NCI-H460 (cell line): ENCODE data around the genes EDN3 and CDH26.

RAMPAGE:
- cytosol, long total RNA = no peak
- long total RNA = no peak
- nucleus, long total RNA = no peak
Measured at GRCh38 chr20:59195512-59196056, 32.0 kb downstream of the ZNF831 start.

RAMPAGE:
- cytosol, long total RNA = no peak
- long total RNA = no peak
- nucleus, long total RNA = no peak
Measured at GRCh38 chr20:59300179-59301160, at the start of gene EDN3. Gene EDN3, plus strand, starts transcription at chr20:59300611.

DNA sequence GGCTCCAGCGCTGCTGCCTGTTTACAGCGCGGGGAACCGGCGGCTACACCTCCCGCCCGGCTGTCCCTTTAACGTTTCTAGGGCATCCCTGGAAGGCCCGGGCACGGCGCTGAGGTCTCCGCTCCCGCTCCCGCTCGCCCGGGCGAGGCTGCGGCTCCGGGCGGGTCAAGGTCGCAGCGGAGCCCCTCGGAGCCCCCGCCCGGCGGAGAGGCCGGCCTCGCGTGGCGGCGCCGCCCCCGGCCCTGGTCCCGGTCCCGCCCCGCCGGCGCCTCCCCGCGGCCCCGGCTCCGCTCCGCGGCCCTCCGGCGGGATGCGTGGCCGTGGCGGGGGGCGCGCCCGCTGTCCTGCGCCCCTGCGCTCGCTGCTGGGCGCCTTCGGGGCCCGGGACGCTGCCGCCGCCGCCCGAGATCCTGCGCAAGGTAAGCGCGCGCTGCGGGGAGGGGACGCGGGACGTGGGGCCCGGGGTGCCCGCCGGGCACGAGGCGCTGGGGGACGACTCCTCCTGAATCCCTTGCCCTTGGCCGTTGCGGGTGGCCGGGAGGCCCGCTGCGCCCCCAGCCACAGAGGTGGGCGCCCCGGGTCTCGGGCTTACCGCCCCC lies 27.0 kb upstream of the PHACTR3 start:
RAMPAGE:
- cytosol, long total RNA = no peak
- long total RNA = no peak
- nucleus, long total RNA = no peak

GRCh38 chr20:59723267-59723630 lies 118.9 kb downstream of the PHACTR3 start:
RAMPAGE:
- cytosol, long total RNA = no peak
- long total RNA = no peak
- nucleus, long total RNA = no peak

DNA sequence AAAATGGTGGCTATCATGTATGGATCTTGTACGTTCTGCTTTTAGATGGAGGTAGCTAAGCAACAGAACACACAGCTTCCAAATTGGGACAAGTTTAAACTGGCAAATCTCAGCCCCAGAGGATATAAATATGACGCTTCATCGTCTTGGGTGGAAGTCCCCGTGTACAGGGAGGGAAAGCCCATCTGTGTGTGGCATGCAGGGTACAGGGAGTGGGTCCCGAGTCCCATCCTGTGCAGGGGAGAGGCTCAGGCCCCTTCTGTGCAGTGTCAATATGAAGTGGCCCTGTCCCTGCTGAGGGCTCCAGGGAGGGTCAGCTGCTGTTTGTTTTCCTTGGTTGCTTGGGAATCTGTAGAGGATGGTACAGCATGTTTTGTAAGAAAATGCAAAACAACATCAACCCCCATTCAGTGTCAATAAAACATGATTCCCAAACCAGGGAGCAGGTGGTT lies 113.0 kb downstream of the SYCP2 start:
RAMPAGE:
- cytosol, long total RNA = no peak
- long total RNA = no peak
- nucleus, long total RNA = no peak

DNA sequence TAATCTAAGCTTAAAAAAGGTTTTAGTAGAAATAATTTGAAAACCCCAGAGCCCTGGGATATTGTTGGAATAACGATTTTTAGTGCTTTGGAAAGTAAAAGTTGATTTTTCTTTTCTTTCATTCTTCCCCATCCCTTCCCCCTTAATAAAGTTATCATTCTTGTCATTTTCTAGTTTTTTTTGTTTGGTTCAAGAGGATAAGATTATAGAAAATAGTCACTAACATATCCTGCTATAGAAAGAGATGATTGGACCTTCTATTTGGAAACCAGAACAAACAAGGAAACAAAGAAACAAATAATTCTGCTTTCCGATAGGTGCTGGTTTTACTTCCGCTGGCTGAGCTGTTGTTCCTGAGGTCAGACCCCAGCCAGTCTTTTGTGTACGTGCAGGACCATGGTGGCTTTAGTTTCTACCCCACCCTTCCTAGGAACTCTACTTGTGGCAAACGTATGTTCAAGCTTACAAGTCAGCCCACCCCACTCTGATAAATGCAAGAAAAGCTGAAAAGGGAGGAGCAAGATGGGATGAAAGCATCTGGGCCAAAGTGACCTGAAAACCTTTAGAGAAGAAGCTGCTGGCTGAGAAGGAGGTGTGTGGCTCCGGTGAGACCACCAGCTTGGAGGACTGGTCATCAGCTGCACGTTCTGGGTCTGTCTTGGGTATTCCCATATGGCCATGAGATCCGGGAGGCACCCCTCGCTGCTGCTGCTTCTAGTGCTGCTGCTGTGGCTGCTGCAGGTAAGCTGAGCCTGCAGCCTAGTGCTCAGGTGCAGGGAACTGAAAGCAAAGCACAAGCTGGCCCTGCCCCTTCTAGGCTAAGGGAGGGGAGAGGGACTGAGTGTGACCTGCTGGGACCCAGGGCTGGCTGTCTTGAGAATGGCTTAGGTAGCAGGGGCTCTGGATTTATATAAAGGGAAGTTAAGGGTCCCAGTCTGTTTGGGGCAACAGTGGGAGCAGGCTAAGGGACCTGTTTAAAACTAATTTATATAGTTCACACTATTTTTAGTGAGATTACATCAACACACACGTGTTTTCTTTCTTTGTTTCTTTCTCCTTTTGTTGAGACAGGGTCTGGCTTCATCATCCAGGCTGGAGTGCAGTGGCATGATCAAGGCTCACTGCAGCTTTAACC lies at the start of gene CDH26:
Gene CDH26 (plus strand): TSS at position 369 of the 1,135 bp plus-strand sequence.
RAMPAGE:
- cytosol, long total RNA = no peak
- long total RNA = no peak
- nucleus, long total RNA = no peak

DNA sequence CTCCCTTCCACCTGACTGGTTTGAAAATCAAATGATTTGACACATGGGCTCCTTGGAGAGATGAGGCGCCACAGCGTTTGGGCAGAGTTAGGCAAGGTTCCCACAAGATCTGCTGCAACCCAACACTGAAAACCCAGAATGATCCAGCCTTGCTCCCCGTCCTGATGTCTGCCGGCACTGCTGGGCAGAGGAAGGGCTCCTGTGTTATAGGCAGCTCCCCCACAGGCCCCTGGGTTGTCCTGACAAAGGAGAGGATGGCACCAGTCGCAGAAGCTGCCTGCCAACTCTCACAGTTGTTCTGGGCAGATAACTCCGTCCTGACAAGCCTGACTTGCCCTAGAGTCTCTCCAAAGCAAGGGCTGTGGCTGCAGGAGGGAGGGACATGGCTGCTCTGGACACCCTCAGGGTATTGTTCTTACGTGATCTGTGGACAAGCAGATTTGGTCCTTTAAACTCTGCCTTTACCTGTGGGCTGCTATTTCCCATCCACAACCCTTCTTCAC lies 243.8 kb downstream of the CDH26 start:
RAMPAGE:
- cytosol, long total RNA = no peak
- long total RNA = no peak
- nucleus, long total RNA = no peak

DNA sequence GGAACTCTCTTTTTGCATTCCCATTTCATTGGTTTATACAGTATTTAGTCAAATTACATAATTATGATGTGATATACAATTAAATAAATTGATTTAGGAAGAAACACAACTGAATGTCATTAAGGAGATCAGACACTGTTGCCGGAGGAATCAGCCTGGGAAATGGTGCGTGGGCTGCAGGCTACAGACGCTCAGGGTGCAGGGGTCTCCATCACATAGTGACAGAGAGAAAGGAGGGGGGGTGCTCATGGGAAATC lies 391.7 kb upstream of the CDH4 start:
RAMPAGE:
- cytosol, long total RNA = no peak
- long total RNA = no peak
- nucleus, long total RNA = no peak

DNA sequence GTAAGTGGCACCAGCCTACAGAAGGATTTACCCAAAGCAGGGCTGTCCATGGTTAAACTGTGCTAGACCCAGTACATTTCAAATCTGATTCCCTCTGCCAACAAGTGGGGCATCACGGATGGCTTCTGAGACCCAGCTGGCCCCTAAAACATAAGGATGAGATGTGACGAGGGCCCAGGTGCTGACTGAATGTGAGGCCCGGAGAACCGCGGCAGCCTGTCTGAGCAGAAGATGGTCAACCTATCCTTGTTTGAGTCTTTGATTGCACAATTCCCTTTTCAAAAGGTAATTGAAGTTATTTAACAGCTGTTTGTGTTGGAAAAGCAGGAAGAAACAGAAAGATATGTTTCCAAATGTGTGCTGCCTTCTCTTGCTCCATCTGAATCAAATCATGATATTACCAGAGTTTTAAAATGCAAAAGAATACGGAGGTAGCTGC lies 276.4 kb upstream of the CDH4 start:
RAMPAGE:
- cytosol, long total RNA = no peak
- long total RNA = no peak
- nucleus, long total RNA = no peak

DNA sequence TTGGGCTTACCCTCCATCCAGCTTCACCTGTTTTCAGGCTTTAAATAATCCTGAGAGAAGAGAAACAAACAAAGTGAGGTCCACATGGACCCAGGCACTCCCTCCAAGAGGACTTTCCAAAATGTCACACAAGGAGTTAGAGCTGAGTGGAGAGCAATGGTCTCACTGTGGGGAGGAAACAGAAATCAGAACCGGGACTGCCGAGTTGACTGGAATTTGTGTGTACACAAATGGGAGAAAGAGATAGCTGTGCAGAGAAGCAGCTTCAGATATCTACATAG lies 158.0 kb upstream of the CDH4 start:
RAMPAGE:
- cytosol, long total RNA = no peak
- long total RNA = no peak
- nucleus, long total RNA = no peak

RAMPAGE:
- cytosol, long total RNA = no peak
- long total RNA = no peak
- nucleus, long total RNA = no peak
Measured at GRCh38 chr20:61492644-61493181, 240.7 kb downstream of the CDH4 start.

DNA sequence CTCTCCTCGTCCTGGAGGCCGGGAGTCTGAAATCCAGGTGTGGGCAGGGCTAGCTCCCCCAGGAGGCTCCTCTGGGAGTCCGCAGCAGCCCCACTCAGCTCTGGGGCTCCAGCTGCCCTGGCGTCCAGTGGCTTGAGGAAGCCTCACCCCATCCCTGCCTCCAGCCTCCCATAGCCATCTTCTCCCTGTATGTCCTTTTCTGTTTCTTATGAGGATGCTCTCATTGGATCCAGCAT lies 387.1 kb downstream of the TAF4 start:
RAMPAGE:
- cytosol, long total RNA = no peak
- long total RNA = no peak
- nucleus, long total RNA = no peak

DNA sequence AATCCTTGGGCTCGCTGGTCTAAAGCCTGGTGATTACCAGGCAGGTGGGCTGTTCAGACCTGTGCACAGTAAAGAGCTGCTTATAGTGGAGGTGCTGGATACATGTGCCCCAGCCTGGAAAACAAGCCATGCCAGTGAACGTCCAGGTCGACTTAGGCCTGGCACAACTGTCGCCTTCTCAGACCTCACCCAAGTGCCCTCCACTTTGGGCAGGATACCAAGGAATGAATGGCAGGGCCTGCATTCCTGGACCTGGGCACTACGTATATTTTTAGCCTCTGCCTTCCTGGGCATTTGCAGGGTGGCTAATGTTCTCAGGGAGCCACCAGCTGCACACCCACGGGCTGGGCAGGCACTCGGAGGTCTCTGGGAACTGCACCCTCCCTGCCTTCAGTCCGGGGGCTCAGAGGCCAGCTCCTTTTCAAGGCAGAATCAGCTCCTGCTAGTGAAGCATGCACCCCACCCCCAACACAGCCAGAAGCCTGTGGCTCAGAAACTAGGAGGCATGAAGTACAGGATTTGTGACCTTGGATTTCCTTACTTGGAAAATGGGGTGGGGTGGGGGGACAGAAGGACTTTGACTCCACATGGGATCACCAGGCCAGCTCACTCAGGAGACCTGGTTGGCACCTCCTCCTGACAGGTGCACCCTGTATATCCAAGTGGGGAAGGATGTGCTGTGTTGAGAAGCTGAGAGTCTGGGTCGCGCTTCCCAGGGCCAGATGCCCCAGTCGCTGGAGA lies 2.6 kb upstream of the LSM14B start:
RAMPAGE:
- cytosol, long total RNA = no peak
- long total RNA = no peak
- nucleus, long total RNA = no peak

RAMPAGE:
- cytosol, long total RNA = no peak
- long total RNA = no peak
- nucleus, long total RNA = no peak
Measured at GRCh38 chr20:62126151-62126841, 4.0 kb downstream of the LSM14B start.

RAMPAGE:
- cytosol, long total RNA = no peak
- long total RNA = no peak
- nucleus, long total RNA = no peak
Measured at GRCh38 chr20:62133098-62133636, 10.0 kb downstream of the PSMA7 start.

DNA sequence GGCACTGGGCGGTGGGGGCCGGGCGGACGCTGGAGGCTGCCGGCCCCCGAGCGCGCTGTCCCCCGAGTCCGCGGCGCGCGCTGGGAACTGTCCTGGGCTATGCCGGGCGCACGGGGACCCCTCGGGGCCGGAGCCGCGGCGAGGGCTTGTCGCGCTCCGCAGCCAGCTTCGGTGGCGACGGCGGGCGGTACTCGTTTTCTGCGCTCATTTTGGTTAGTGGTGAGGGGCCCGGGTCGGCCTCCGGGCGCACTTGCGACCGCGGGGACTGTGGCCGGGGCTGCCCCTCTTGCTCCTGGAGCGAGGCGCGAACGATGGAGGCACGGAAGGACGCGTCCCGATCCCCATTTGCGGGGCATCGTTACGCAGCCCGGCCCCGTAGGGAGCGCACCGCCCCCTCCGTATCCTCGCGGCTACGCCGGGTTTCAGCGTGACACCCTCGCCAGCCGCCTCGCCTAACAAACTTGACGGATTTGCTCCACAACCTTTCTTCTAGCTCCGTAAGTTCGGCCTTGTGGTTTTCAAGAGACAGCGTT lies 642 bp downstream of the SS18L1 start:
RAMPAGE:
- cytosol, long total RNA = no peak
- long total RNA = no peak
- nucleus, long total RNA = no peak

DNA sequence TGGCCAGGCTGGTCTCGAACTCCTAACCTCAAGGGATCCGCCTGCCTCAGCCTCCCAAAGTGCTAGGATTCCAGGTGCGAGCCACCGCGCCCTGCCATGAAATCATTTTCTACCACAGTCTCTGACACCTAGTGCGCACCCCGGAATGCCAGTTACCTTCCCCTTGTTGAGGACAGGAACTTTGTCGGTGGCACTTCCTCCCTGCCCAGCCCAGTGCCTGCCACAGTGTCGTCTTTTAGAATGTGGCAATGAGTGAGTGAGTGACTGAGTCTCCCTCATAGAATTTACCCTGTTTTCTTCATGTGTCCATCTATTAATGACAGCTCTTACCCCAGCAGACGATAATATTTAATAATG lies 1.7 kb downstream of the OSBPL2 start:
RAMPAGE:
- cytosol, long total RNA = no peak
- long total RNA = no peak
- nucleus, long total RNA = no peak

GRCh38 chr20:62241677-62242114 lies 3.4 kb downstream of the OSBPL2 start:
RAMPAGE:
- cytosol, long total RNA = no peak
- long total RNA = no peak
- nucleus, long total RNA = no peak

DNA sequence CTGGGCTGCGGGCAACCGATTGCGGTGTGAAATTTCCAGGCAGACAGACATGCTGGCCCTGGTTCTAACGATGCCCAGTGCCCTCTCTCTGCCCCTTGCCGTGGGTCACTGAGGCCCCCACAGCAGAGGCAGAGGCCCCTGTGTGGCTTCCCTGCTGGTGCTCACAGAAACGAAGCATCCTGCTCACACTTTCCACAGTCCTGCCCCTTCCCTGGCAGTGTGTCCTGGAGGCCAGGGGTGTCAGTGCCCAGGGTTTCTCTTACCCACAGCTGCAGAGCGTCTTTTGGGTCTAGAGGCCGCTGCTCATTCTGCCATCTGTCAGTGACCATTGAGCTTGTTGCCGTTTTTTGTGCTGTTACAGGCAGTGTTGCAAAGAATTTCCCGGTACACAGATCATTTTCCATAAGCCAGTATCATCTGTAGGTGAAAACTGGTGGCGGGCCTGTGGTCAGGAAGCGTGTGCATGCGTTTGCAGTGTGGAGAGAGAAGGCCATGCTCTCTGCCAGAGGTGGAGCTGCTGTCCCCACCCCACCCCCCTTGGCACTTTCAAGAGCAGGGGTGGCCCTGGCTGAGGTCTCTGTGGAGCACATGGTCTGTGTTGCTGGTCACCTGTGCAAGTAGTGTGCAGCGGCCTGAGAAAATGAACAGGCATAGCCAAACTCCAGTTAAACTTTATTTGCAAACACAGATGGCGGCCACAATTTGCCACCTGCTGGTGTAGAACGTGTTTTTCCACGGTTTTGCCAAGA lies 2.2 kb downstream of the ADRM1 start:
RAMPAGE:
- cytosol, long total RNA = no peak
- long total RNA = no peak
- nucleus, long total RNA = no peak

GRCh38 chr20:62321646-62321912 lies 18.8 kb downstream of the ADRM1 start:
RAMPAGE:
- cytosol, long total RNA = no peak
- long total RNA = no peak
- nucleus, long total RNA = no peak